SK-N-SH (cell line): ENCODE measurements around the genes P2RX2 and PGAM5.

DNA sequence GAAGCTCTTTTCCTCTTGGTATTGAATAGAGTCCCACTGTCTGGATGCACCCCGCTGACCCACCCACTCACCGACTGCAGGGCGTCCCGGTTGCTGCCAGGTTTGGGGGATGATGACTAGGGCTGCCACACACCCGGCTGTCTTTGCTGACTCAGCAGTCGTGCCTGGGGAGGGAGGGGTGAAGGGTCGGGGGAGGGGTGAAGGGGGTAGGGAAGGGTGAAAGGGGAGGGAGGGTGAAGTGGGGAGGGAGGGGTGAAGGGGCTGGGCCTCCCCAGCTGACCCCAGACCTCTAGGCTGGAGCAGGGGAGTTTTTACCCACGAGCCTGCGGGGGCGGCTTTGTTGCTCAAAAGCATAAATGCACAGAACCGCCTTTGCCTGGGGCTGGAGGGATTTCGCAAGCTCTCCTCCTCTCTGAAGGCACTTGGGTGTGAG is 31.3 kb upstream of the ULK1 start:
- RRBS, result no CpG with 5 or more reads among the region's 12 CpGs
CAGE:
- cytosol, long polyA plus RNA, result no peak
- long polyA plus RNA, result no peak
- nucleus, long polyA plus RNA, result no peak

DNA sequence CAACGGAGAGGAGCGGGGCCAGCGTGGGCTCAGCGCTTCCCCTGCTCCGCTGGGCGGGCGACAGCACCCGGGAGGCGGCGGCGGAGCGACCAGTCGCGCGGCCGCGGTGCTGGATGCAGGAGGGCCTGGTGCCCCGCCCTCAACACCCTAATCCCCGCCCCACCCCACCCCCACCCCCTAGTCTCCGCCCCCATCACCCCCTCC is 212 bp upstream of the PUS1 start:
- RRBS, result 2% methylated on average over 7 of the region's 20 CpGs
CAGE:
- cytosol, long polyA plus RNA, result no peak
- long polyA plus RNA, result no peak
- nucleus, long polyA plus RNA, result no peak

DNA sequence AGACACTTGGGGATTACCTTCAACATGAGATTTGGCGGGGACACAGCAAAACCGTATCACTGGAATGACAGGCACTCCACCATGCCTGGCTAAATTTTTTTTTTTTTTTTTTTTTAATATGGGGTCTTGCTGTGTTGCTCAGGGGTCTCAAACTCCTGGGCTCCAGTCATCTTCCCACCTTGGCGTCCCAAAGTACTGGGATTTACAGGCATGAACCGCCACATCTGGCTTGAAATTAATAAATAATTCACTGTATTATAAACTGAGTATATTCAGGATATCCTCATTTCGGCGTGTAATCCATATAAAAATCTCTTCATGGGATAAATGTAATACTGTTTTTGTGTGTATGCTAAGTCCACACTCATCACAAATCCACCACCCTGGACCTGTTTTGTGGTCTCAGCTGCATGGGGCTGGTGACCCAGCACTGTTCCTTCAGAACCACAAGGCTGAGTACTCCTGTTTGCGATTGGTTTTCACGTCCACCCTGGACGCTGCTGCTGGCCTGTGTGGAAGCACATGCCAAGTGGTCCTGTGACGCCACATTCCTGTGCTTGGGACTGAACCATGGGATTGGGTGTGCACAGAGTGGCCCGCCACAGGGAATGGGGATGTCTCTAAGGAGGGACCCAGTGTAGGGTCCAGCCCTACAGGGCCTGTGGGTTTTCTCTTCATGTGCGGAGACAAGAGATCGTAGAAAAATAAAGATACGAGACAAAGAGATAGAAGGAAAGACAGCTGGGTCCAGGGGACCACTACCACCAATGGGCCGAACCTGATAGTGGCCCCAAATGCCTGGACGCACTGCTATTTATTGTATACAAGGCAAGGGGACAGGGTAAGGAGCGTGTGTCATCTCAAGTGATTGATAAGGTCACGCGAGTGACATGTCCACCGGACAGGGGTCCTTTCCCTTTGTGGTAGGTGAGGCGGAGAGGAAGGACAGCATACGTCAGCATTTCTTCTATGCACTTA is 4.3 kb downstream of the PUS1 start:
- RRBS, result no CpG with 5 or more reads among the region's 22 CpGs
CAGE:
- cytosol, long polyA plus RNA, result no peak
- long polyA plus RNA, result no peak
- nucleus, long polyA plus RNA, result no peak

GRCh38 chr12:132029552-132030444 is 80.1 kb downstream of the EP400 start:
- RRBS, result no CpG with 5 or more reads among the region's 29 CpGs
CAGE:
- cytosol, long polyA plus RNA, result no peak
- long polyA plus RNA, result no peak
- nucleus, long polyA plus RNA, result no peak

DNA sequence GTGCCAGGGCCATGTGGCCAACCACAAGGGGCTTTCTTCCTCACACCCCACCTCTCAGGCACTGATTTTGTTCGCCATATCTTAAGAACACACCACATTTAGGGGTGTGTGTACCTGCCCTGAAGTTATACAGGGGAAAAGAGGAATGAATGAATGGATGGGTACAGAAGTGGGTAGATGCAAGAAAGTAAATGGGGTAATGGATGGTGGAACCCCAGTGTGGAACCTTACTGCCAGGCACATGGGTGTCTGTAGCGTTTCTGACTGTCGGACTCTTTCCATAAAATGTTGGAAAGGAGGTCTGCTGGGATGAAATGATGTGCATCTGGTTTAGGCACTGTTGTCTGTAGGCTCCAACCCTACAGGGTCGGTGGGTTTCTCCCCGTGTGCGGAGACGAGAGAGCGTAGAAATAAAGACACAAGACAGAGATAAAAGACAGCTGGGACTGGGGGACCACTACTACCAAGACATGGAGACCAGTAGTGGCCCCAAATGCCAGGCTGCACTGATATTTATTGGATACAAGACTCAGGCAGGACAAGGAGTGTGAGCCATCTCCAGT is 93.1 kb downstream of the DDX51 start:
- RRBS, result no CpG with 5 or more reads among the region's 8 CpGs
CAGE:
- cytosol, long polyA plus RNA, result no peak
- long polyA plus RNA, result no peak
- nucleus, long polyA plus RNA, result no peak

DNA sequence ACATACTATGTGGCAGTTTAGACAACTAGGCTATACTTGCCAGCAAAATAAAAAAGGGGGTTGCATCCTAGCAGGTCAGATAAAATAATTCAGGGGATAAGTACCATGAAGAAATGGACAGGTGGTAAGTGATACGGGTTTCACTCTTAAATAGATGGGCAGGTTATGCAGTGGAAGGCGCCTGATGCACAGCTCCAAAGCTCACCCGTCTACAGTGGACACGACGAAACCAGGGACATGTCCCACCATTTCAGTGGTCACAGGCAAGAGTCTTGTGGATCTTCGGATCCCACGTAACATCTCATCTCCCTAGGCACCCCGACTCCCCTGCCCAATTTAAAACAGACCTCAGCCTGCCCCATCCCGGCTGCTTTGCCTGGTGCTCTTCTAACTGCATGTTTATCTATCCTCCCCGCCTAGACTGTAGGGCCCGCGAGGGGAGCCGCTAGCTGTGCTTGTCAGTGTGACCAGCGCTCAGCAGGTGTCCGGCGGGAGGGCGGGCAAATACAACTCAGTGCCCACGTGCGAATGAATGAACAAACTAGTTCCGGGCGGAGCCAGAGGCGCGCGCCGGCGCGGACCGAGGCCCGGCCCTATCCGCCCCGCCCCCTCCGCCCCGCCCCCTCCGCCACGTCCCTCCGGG is 60.4 kb downstream of the DDX51 start:
- RRBS, result 2% methylated on average over 14 of the region's 36 CpGs
CAGE:
- cytosol, long polyA plus RNA, result no peak
- long polyA plus RNA, result no peak
- nucleus, long polyA plus RNA, result no peak

DNA sequence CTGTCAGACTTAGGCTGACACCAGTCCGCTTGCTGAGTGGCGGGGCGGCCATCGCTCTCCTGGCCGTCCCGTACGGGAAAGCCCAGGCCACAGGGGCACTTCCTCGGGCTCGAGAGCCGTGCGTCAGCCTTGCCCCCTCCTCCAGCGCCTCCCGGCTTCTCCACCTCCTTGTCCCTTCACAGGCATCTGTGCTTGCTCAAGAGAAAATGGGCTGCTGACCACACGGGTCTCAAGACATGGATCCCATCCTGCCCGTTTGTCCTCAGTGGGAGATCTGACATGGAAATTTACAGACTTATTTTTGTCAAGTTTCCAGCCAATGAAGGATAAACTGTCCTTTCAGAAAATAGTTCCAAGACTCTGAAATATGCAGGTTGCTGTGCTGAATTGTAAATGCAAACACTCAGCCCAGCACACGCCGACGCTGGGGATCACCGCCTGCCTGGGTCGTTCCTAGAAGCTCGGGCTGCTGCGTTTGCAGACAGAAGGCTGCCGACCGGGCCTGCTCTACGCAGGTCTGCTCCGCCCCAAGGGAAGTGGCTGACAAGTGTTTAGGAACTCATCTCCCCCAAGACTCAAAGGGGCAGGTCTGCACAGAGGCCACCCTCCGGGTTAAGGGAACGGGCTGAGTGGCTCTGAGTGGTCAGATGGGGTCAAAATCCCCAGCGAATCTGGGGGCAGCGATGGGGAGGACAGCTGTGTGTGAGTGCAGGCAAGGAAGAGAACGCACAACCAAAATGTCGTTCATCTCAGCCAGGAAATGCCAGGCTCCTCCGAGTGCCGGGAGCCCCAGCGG is 6.3 kb downstream of the GALNT9 start:
- RRBS, result 2% methylated on average over 4 of the region's 35 CpGs
CAGE:
- cytosol, long polyA plus RNA, result no peak
- long polyA plus RNA, result no peak
- nucleus, long polyA plus RNA, result no peak

GRCh38 chr12:132428541-132428951 is 61.4 kb upstream of the FBRSL1 start:
- RRBS, result no CpG with 5 or more reads among the region's 19 CpGs
CAGE:
- cytosol, long polyA plus RNA, result no peak
- long polyA plus RNA, result no peak
- nucleus, long polyA plus RNA, result no peak

DNA sequence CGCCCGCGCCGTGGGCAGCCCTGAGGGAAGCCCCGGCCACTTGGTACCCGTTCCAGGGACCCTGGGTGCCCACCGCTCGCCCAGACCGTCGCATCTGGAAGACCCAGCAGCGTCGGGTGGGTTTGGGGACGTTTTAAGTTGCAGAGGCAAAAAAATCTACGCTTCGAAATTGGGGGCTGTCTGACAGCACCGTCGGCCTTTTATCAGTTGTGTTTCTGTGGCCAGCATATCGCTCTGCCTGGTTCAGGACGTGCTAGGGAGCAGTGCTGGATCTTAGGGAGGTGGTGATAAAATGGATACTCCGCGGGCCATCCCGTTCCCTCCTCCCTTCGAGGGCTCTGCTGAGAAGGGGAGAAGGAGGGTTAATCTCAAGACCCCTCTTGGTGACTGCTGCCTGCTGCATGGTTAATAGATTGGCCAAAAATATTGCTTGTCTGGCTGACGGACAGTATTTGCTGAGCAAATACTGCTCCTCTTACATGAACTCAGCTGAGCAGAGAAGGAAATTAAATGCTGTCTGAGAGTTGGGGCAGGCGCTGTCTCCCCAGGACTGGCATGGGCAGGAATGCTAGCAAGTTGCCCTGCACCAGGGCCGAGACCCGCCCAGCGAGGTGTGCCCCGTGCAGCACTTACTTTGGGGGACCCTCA is 1.1 kb downstream of the FBRSL1 start:
- RRBS, result 2% methylated on average over 5 of the region's 29 CpGs
CAGE:
- cytosol, long polyA plus RNA, result no peak
- long polyA plus RNA, result no peak
- nucleus, long polyA plus RNA, result no peak

DNA sequence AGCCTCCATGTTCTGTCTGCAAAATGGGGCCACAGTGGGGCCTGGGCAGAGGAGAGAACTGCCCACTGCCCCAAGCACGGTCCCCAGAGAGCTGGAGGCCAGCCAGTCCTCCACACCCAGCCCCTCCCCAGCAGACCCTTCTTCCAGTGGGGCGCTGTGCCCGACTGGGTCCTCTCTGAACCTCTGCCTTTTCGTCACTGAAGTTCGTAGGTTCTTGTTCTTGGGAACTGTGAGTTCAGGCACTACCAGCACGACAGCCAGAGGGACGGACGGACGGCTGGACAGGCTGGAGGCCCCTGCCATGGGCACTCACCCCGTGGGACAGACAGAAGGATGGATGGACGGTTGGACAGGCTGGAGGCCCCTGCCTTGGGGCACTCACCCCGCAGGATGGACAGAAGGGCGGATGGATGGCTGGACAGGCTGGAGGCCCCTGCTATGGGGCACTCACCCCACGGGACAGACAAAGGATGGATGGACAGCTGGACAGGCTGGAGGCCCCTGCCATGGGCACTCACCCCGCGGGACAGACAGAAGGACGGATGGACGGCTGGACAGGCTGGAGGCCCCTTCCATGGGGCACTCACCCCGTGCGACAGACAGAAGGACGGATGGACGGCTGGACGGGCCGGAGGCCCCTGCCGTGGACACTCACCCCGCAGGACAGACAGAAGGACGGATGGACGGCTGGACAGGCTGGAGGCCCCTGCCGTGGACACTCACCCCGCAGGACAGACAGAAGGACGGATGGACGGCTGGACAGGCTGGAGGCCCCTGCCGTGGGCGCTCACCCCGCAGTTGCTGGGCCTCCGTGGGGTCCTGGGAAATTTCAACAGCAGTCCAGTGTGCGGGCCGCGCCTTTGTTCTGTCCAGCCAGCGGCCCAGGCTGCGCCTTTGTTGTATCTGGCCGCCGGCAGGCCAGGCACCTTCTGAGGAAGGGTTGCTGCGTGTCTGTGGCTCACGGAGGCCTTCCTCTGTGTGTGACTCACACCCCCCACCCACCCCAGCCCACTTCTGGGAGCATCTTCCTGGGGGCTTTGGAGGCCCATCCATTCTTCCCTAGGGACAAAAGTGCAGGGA is 57.9 kb downstream of the LRCOL1 start:
- RRBS, result no CpG with 5 or more reads among the region's 45 CpGs
CAGE:
- cytosol, long polyA plus RNA, result no peak
- long polyA plus RNA, result no peak
- nucleus, long polyA plus RNA, result no peak

GRCh38 chr12:132553808-132554321 is 56.5 kb downstream of the LRCOL1 start:
- RRBS, result 99% methylated on average over 4 of the region's 24 CpGs
CAGE:
- cytosol, long polyA plus RNA, result no peak
- long polyA plus RNA, result no peak
- nucleus, long polyA plus RNA, result no peak

DNA sequence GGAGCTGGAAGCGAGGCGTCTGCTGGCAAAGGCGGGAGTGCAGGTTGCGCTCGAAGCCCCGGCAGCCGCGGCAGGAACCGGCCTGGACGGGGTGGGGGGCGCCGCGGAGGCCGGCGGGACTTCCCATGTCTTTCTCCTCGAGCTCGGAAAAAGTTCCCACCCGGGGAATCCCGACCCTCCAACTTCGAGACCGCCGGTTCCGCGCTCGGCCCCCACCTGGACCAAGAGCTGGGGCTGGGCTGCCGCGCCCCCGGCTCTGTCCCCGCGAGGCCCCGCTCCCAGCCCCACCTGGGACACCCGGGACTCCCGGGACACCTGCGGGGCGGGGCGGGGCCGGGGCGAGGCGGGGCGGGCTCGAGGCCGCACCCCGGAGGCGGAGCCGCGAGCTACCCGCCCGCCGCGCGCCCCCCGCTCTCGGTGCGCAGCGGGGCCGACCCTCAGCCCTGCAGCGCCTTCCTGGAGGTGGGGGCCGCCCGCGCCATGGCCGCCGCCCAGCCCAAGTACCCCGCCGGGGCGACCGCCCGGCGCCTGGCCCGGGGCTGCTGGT is at the start of gene P2RX2:
TSS of gene P2RX2 (plus strand) at position 440 of the 547 bp plus-strand sequence.
- RRBS, result 10% methylated on average over 12 of the region's 69 CpGs
CAGE:
- cytosol, long polyA plus RNA, result no peak
- long polyA plus RNA, result no peak
- nucleus, long polyA plus RNA, result no peak

- RRBS, result 1% methylated on average over 34 of the region's 108 CpGs
CAGE:
- cytosol, long polyA plus RNA, result no peak
- long polyA plus RNA, result no peak
- nucleus, long polyA plus RNA, result no peak
These were observed at the start of gene PGAM5 for GRCh38 chr12:132709790-132710956. Gene PGAM5 (plus strand): TSS chr12:132710842.

GRCh38 chr12:132726122-132727218 is 15.8 kb downstream of the PGAM5 start:
- RRBS, result no CpG with 5 or more reads among the region's 24 CpGs
CAGE:
- cytosol, long polyA plus RNA, result no peak
- long polyA plus RNA, result no peak
- nucleus, long polyA plus RNA, result no peak

GRCh38 chr12:132761985-132762731 is 526 bp upstream of the ANKLE2 start:
- RRBS, result 1% methylated on average over 48 of the region's 84 CpGs
CAGE:
- cytosol, long polyA plus RNA, result no peak
- long polyA plus RNA, result no peak
- nucleus, long polyA plus RNA, result no peak

GRCh38 chr12:132768883-132769475 is 7.3 kb upstream of the ANKLE2 start:
- RRBS, result 92% methylated on average over 2 of the region's 12 CpGs
CAGE:
- cytosol, long polyA plus RNA, result no peak
- long polyA plus RNA, result no peak
- nucleus, long polyA plus RNA, result no peak

DNA sequence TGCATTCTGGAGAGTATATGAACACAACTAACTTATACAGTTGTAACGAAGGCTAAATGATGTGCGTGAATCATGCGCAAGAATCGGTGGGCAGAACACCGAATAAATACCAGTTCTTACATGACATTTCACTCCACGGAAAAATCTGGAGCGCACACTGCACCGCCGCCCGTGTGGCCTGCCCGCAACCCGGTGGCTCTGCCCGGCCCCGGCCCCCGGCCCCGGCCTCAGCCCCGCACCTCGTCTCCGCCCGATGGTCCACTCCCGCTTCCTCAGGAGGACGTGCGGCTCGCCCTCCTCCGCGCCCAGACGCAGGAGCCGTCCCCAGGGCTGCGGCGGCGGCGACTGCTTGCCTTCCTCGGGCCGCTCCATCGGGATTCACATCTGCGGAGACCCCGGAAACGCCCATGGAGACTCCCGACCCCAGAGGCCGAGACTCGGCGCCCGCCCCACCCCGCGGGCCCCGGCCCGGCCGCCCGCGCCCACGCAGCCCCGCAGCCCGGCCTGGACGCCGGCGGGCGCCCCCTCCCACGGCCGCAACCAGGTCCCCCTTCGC is 370 bp downstream of the CHFR start:
- RRBS, result 1% methylated on average over 15 of the region's 60 CpGs
CAGE:
- cytosol, long polyA plus RNA, result no peak
- long polyA plus RNA, result no peak
- nucleus, long polyA plus RNA, result no peak